Hair follicle dermal papilla cell (primary cell): ENCODE results near the genes PPP4R1 and RAB31.

DNA sequence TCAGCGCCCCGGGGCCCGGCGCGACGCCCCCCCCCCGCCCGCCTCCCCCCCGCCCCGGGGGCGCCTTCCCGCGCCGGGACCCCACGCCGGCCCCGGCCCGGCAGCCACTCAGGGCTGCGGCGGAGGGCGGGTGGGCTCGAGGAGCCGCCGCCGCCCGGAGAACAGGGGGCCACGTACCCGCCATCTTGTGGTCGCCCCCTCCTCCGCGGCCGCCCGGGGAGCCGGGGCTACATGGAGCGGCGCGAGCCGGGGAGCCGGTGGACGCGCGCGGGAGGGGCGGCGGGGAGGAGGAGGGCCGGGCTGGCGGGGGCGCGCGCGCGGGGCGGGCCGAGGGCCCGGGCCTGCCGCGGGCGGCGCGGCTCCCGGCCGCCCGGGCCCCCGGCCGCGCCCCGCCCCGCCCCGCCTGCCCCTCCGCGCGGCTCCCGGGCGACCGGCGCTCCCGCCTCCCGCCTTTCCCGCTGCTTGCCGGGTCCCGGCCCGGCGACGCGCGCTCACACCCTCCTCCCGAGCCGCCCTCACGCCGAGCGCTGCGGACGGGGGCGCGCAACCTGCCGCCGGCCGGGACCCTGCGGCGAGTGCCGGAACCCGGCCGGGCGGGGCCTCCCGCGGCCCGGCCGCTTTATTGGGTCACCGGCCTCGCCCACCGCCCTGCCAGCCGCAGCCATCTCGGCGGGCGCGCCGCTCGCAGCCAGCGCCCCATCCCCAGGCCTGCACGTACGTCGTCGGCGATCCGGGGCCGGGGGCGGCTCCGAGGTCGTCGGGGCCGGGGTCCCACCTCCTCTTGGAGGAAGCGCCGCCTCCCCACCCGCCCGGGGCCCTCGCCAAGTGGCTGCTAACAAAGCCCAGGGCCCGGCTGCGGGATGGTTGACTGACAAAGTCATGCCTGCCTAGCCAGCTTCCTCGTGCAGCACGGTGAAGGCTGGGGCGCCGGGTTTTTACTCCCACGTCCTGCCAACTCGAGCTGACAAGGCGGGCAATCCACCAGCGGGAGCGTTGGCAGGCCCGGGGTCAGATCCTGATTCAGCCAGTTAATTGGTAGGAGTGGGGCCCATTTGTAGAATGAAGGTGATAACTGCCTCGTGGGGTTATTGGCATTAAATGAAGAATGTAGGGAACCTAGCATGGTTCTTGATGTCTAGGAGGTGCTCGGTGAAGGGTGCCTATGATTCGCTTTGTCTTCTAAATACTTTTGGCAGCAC, at the start of gene PPP4R1:
TSS of gene PPP4R1 (minus strand) at position 259 of the 1,199 bp plus-strand sequence.
- CAGE, long polyA plus RNA: no peak

DNA sequence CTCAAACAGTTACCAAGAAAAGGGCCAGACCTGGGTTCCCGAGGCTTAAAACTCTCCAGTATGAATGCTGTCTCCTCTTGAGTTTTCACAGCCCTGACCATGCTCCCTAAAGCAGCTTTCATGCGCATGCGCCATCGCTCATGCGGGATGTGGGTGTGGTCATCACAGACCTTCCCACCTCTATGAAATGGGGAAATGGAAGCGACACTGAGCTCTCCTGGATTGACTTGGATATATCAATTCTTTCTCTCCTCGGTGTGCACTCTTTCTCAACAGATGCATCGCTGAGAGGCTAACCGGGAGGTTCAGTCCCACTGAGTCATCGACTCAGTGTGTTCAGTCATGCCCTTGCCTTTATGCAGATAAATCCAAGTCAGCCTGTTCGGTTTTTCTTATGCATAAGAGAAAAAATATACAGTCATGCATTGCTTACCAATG, 19.8 kb upstream of the RAB31 start:
- CAGE, long polyA plus RNA: no peak

DNA sequence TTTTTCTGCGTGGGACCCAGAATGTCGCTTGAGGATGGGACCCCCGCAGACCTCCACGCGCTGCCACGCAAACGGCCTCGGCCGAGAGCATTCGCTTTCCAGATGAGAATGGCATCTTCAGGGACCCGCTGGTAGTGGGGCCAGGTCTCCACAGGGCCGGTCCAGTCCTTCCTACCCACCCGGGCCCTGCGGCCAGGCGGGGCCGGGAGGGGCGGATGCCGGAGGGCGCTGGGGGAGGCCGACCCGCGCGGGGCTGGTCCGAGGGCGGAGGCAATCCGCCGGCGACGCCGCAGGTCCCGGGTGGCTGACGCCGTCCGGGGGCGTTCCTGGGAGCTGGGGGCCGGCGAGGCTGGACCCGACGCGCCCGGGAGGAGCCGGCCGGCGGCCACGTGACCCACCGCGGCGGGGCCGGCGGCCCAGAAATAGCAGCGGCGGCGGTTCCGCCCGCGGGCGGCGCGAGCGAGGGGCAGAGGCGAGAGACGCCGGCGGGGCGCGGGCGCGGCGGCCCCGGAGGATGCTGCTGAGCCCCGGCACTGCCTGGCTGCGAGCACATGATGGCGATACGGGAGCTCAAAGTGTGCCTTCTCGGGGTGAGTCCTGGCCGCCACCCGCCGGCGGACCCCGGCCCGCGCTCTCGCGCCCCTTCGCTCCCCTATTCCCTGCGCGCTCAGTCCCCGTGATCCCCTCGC, at the start of gene RAB31:
TSS of gene RAB31 (plus strand) at position 447 of the 689 bp plus-strand sequence.
- CAGE, long polyA plus RNA: no peak

GRCh38 chr18:9719388-9720126, 11.5 kb downstream of the RAB31 start:
- CAGE, long polyA plus RNA: no peak

DNA sequence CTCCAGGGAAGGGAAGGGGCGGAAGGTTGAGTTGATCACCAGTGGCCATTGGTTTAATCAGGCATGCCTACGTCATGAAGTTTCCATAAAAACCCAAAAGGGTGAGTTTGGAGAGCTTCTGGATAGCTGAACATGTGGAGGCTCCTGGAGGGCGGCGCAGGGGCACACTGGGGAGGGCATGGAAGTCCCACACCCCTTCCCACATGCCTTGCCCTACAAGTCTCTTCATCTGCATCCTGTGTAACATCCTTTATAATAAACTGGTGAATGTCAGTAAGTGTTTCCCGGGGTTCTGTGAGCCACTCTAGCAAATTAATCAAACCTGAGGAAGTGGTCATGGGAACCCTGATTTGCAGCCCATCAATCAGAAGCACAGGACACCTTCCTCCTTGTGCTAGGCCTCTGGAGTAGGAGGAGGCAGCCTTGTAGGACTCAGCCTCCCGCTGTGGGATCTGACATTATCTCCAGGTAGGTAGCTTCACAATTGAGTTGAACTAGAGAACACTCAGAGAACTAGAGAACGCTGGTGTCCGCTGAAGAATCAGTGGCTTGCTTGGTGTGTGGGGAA, 30.4 kb downstream of the RAB31 start:
- CAGE, long polyA plus RNA: no peak

DNA sequence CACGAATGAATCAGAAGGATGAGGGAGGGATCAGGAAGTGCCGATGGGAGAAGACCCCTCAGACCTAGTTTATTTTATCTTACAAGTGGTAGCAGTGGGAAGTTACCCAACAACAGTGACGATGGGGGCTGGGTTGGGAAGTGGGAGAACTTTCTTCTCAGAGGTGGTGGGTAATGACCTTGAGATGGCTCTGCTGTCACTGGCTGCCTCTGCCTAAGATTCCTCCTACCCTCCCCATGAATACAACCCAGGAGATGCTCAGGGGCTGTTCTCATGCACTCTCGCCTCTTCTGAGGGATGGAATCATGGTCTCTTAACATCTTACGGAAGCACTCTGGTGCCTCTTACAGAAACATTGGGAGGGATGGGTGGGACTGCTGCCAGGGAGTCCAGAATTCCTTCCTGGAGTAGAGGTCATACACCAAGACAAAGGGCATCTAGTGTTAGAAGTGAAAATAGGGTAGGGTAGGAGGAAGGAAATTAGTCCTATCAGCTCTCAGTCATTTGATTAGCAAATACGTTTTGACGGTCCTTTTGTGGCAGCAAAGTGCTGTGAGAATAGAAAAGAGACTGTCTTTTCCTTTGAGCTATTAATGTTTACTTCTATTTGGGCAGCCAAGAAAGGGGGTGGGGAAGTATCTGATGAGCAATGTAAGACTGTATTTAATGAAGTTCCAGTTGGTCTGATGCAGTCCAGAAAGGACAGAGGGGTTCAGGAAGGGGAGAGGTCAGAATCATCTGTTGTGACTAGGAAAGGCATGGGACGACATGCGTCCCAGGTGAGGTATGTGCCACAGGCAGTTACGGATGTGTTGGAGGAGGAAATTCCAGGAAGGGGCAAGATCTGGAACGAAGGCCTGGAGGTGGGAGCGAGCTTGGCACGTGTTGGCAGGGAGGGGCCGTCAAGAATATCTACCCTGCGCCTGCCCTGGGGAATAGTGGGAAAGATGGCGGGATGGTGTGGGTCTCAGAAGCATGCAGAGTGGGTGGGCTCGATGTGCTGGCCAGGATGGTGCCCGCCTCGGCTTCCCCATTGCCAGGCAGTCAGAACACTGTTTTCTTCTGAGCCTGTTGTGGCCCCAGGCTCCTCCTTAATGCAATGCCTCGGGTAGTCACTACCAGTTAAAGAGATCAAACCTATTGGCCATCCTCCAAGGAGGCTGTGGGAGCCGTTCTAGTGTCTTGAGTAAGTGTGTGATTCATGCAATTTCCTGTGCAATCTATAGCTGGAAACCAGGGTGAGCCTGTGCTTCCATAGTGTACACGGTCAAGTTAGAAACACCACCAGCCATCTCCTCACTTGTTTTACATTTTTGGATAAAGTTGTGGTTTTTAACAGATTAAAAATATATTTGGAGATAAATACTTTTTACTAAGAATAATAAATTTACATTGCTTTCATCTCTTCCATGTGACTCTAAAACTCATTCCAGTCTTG, 58.0 kb upstream of the TXNDC2 start:
- CAGE, long polyA plus RNA: no peak

DNA sequence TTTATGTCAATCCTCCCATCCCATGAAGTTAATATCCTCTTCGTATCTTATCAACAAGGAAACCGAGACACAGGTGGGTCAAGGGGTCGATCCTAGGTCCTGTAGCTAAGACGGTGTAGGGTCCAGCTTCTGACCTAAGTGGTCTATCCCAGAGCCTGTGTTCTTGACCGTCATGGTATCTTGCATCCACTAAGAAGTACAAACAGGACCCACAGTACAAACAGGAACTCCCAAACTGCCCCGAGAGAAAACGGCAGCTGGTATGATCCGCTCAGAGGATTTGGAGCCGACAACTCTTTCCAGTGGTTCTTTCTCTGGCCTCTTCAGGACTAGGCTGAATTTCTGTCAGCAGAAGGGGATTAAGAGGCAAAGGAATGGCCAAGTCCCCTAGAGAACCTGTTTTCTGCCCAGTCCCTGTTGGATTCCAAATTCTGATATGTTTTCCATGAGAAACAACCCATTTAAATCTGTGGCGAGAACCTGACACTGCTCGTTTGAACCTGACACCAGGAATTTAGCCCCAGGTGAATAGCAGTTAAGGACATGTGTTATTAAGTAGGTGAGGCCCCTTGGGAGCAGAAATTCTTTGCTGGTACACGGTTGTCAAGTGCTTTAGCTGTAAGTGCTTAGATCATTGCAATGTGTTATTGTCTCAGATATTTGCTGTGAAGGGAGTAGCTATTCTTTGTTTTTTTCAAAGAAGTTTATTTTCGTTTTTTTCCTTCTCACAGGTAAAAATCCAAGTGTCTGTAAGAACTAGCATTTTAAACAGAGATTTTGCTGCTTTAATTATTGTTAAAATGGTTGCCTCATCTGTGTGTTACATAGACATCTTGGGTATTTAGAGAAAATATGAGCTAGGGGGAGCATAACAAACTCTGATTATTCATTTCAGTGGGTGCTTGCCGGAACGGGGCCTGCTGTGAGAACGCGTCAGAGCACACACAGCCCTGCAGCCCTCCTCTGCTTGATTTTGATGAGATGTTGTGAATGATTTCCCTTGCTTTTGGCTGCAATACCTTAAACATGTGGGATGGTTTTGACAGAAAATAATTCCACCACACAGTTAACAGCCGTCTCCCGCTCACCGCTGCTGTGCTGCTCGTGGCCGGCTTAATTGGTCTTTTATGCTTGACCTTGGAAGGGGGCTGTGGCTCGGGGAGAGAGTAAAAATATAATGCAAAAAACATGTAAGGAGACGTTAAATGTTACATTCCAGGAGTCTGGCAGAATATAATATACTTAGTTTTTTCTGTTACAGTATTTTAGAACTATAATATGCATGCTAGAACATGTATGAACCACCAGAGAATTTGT, 50.3 kb upstream of the TXNDC2 start:
- CAGE, long polyA plus RNA: no peak

- CAGE, long polyA plus RNA: no peak
Measured at GRCh38 chr18:9849473-9850172, 36.1 kb upstream of the TXNDC2 start.

DNA sequence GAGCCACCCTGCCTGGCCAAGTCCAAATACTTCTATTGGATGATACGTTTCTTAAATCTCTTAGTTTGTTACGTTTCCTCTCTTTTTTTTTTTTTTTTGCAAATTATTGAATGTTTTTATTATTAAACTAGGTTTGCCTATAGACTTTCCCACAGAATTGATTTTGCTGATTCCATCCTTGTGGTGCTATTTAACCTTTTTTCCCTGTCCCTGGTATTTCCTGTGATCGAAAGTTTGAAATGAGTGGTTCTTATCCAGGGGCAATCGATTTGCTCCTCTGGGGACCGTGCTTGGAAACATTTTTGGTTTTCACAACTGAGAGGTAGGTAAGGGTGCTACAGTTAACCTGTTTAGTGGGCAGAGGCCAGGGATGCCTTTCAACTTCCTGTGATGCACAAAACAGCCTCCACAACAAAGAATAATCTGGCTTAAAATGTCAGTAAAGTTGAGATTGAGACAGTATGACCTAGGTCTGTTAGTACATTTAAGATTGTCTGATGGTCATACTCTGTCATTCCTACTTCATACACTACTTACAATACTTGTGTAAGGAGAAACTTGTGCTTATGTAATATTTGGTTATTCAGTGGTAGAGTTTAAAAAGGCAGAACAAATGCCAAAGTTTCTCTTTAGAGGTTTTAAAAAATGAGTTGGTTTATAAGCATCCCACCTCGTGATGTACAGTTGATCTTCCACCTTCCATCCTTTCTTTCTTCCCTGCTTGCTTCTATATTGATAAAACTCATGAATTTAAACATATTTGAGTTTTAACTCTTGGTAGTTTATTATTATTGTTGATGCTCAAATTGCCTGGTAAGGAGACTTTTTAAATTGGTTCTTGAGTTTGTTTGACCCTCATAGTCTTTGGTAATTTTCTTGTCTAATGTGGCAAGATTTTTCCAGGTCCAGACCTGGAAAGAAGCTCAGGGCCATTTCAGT, 25.9 kb downstream of the VAPA start:
- CAGE, long polyA plus RNA: no peak

DNA sequence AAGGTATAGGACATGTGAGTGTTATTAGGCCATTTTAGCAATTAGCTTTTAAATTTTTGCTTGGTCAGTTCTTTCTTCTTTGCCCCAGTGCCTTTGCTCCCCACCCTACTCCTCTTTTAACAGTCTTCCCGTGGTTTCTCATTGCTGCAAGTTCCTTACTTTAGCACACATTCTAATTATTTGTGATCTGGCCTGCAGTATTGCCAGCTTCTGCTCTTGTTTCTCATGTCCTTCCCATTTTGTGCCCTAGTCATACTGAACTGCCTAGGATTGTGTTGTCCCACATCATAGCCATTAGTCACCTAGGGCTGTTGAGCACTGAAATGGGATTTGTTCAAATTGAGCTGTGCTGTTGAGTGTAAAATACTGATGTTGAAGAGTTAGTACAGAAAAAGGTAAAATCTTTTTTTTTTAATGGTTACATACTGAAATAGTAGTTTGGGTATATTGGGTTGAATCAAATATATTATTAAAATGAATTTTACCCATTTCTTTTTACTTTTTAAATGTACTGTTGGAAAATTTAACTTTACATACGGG, 36.9 kb downstream of the VAPA start:
- CAGE, long polyA plus RNA: no peak

DNA sequence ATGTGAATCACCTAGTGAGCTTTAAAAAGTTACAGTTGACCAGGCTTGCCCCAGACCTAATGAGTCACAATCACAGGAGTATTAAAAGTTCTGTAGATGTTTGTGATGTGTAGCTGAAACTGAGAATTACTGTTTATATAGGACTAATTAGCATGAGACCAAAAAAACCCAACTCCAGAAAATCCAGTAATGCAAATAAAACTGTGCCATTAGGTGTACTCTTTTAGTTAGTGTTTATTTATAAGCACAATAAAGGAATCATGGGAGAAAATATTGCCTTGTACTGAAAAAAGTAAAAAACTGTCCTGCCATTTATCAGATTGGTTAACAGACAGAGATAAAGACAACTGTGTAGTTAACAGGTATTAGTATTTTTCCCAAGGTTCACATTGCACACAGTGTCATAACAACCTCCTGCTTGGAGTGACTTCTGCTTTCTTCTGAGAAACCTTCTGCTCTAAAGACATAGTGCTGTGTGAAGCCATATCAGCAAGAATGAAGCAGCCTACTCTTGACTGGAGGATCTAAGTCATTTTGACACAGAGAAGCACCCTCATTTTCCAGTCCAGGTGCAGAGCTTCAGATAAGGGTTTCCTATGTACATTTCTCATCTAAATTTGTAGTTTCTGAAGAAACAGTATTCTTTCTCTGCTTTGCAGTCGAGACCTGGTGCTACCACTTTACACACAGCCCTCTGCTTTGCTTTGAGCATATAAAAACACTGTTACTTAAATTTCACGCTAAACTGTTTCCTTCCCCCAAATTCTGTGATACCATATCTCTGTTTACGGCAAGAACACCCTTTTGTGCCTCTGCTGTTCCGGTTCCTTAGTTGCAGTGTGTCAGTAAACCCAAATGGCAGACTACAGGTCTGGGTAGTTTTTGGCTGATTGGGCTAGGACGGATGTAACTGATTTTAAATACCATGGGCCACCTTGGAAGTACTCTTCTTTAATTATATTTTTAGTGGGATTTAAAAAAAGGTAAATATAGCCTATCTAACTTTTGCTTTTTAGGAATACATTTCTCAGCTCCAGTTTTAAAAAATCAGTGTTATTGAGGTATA, 39.2 kb downstream of the VAPA start:
- CAGE, long polyA plus RNA: no peak

- CAGE, long polyA plus RNA: no peak
Measured at GRCh38 chr18:9956567-9957211, 42.9 kb downstream of the VAPA start.

DNA sequence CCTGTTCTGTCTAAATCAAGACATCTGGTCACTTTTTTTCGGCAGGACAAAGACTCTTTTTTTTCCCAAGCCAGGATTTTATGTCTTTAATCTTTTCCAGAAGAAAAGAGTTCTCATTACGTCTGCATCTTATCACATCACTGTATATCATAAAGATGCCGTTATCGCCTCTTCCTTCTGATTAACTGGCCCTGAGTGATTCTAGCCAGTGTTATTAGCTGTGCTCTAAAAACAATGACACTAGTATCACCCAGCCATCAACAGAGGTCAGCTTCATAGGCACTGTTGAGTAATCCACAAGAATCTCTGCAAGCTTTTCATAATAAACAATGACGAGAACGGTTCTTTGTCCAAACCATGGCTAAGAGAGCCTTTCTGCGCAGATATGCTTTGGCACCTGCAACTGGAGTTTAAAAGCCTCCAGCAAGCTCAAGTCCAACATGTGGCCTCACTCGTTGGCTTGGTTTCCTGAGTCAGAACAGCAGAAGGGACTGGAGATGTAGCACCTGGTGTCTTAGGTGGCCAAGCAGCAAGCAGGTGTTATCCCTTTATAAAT, 138.3 kb downstream of the VAPA start:
- CAGE, long polyA plus RNA: no peak

- CAGE, long polyA plus RNA: no peak
Measured at GRCh38 chr18:10476274-10476603, 21.8 kb downstream of the APCDD1 start.

DNA sequence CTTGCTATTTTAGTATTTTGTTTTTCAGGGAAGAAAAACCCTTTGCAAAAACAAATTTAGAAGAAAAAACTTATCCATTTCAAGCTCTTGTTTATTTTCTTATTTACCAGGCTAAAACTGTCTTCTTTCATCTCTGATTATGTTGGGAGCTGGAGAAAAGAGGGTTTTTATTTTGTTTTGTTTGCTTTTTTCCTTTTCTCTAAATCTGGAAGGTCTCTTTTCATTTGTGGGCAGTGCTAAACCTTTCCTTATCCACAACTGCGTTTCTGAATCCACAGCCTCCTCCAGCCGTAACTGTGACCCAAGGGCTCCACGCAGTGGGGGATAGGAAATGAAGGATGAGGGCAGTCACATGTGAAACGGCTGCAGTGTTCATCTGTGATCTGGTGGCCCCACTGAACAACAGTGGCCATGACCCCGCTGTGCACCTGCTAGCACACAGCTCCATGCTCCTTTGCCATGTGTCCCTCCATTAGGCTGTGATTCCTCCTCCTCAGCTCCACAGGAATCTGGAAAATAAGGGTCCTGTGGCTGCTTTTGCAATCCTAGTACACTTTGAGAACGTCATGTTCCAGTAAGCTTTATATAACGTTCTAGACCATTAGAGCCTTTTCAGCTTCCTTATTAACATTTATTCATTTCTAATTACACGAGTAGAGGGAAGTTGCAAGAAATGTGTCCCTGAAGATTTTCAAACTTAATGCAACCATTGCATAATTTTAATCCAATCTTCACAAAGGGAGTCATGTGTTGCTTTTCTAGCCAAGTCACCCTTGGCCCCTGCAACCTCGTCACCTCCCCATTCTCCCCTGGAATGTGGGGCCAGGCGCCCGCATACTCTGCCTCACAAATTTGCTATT, 7.2 kb upstream of the NAPG start:
- CAGE, long polyA plus RNA: no peak

DNA sequence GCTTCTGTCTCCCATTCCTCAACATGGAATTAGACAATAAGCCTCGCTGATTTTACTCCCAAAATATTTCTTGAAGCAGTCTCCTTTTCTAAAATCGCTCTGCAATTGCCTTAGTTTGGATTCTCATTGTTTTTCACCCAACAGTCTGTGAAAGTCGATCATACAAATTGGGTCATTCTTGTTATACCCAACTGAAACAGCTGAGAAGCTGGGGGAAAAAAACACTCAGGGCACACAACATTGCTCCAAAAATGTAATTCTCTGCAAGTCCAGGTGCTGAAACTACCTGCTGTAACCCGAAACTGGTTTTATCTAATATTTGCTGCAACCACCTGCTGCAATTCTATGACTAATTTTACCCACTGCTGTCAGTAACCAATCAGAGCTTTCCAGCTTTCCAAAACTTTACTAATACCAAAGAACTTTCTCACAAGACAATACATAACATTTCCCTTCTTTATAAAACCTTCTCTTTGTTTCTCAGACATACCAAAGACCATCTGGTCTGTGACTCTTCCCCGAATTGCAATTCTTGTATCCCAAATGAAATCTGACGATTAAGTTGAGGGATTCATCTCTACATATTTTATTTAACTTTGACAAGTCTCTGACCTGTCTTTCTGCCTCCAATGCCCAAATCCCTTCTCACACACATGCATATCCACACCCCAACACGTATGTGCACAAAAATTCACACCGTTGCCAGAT, 198.4 kb downstream of the PIEZO2 start:
- CAGE, long polyA plus RNA: no peak

DNA sequence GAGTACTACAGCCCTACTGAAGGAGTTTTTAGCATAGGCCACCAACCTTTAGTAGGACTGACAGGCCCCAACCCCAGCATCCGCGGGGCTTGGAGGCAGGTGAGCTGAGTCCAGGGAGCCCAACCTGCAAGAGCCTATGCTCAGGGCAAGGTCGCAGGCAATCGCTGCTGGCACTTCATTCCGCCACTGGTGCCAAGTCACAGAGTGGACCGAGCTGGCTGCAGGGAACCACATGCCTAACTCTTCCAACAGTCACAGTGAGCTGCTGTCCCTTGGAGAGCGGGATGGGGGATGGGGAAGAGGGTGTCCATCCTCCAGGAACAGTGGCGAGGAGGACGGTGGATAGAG, 2.9 kb downstream of the PIEZO2 start:
- CAGE, long polyA plus RNA: no peak

- CAGE, long polyA plus RNA: no peak
Measured at GRCh38 chr18:11852930-11853573, 1.8 kb downstream of the CHMP1B start.

- CAGE, long polyA plus RNA: no peak
Measured at GRCh38 chr18:11907548-11908004, 541 bp downstream of the MPPE1 start.

DNA sequence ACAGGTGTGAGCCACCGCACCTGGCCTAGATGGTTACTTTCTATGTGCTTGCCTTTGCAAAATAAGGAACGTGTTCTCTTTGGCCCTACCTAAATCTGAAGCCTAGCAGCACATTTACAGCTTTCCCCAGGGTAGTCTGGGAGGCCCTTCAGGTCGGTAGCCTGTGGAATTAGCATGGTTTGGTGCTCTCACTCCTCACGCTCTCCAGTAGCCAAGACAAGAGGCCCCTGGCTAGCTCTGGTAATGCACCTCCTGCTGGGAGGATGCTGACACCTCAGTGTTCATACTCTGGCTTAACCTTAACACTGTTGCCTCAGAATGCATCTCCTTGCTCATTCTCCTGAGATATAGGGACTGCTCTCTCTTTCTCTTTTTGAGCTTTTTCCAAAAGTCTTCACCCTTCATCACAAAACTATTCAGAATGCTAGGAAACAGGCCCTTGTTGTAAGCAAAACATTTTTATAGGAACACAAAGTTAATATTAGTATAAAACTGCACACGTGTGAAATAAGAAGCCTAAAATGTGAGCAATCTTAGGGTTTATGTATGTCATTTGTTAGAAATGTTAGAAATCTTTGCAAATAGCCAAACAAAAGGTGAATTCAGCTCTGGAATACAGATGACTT, 17.3 kb upstream of the IMPA2 start:
- CAGE, long polyA plus RNA: no peak